Monocyte (primary cell): Measurements from ENCODE around the gene CACTIN.

DNA sequence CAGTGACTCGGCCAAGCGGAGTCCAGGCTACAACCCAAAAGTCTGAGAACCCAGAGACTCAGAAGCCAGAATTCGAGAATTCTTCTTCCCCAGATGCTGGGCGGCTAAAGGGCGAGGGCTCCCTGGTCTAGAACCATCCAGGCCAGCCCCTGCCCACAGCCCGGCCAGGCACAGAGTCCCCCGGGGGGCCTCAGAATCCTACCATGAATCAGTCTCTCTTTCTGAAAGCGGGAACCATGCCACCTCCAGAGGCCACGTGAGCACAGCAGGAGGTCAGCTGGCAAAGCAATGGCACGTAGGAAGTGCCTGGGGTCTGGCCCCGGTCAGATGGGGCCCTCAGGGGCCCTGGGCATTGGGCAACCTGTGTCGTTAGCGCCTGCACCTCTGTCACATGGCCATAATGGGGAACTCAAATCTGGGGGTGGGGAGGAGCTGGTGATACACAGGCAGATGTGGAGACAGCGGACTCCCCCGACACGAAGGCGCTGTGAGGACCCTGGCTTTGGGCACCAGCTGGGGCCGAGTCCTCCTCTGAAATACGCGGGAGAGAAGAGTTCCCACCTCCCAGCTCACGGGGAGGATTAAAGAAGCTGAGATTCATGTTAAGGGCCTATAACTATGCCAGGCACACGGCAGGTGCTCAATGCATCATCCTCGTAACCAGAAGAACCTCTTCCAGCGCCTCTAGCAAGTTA, 8.7 kb downstream of the MFSD12 start:
- PRO-cap, 2 experiments, result peak in 1 of 2 experiments; most common plus-strand start position 479 of the sequence (in 1); most common minus-strand start position 304 of the sequence (in 1)

DNA sequence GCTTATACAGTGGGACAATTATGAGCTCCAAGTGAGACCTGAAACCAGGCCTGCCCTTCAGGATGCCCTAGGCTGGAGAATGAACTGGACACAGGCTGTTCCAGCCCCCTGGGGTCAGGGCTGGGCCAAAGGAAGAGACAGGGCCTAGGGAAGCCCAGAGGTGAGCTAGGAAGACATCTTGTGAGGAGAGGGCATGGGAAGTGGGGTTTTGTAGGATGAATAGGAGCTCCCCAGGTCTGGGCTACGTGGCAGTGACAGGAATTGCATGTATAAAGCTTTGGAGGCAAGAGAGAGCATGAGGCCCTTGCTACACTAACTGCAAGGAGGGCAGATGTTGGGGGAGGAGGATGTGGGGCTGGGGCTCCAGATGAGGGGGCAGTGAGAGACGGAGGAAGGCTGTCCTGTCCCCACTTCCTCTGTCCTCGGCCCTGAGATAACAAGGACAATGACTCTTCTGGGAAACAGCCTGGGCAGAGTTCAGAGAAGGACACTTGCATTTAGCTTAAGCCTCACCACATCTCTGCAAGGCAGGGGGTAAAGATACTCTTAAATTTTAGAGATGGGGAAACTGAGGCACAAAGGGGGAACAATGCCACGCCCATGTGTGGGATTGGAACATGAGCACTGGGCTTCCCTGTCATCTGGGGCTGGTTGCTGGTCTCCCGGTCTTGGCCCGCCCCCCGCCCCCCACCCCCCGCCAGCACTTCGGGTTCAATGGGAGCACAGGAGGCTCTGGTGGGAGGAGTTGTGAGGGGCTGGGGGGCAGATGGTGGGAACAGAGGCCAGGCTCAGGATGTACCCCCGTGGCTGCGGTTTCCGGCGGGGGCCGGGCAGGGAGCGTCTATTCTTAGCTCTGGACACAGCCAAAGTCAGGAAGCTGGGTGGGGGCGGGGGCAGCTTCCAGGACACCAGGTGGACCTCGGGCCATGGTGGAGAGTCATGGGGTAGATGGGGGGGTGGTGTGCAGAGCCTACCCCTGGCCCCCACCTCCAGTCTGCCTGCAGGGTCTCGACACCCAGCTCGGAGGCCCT, 1.7 kb upstream of the TBXA2R start:
- PRO-cap, 2 experiments, result no peak in any of the 2 experiments

GRCh38 chr19:3610491-3611073, 3.9 kb upstream of the TBXA2R start:
- PRO-cap, 2 experiments, result no peak in any of the 2 experiments

DNA sequence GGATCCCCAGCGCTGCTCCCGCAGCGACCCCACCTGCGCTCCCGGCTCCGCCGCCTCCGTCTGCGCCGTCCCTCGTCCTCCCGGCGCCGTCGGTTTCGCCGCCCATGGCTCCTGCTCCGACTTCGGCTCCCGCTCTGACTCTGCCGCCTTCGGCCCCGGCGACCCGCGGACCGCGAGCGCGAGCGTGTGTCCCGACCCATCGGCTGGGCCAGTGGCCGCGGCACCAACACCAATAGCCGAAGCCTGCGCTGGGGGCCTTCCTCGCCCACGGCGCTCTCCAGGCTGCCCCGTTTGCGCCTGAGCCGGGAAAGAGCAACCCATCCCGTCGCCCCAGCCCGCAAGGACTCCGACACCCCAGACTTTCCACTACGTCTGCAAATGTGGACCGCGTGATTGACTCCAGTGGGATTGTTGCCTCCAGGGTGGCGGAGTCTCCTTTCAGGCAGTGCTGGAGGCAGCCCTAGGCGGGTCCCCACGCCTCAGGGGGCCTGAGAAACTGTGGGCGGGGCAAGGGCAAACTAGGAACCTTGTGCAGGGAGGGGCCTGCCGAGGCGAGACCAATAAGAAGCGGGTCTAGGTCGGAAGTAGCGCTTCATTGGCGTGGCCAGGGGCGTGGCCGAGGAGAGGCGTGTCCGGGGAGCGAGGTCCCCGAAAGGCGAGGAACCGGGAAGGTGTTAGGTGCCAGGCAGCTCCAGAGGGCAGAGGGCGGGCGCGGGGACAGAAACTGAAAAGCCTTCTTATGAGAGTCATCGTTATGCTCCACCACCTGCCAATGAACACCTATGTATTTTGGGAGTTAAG, at the start of gene CACTIN:
CACTIN (minus strand) TSS at position 228 of the 801 bp plus-strand sequence.
- PRO-cap, 2 experiments, result peak in 2 of 2 experiments; most common plus-strand start position 674 of the sequence (in 1); most common minus-strand start position 136 of the sequence (in 1)

- PRO-cap, 2 experiments, result no peak in any of the 2 experiments
Observed at GRCh38 chr19:3653072-3653685, 26.6 kb upstream of the CACTIN start.

GRCh38 chr19:3660894-3661358, 34.3 kb upstream of the CACTIN start:
- PRO-cap, 2 experiments, result no peak in any of the 2 experiments

GRCh38 chr19:3697950-3698398, 2.3 kb downstream of the PIP5K1C start:
- PRO-cap, 2 experiments, result no peak in any of the 2 experiments

- PRO-cap, 2 experiments, result no peak in any of the 2 experiments
Observed at GRCh38 chr19:3828176-3828937, 40.5 kb downstream of the ZFR2 start.

GRCh38 chr19:3969357-3970245, 1.3 kb downstream of the DAPK3 start:
- PRO-cap, 2 experiments, result no peak in any of the 2 experiments

DNA sequence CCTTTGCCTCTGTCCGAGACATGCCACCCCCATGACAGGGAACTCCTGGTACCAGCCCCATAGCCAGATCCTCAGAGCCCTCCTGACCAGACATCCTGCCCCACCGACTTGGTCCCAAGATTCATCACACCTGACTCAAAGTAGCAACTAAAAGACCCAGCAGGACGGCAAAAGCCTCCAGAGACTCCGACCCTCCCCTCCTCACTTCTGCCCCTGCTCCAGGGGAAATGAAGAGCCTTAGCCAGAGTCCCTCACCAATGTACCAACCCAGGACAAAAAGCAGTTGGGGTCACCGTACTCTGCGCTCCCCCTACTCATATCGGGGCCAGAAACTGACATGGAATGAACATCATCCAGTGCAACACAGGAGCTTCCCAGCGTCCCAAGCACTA, 1.8 kb downstream of the EEF2 start:
- PRO-cap, 2 experiments, result peak in 1 of 2 experiments; most common minus-strand start position 205 of the sequence (in 1)

GRCh38 chr19:3987308-3987669, 2.0 kb upstream of the EEF2 start:
- PRO-cap, 2 experiments, result no peak in any of the 2 experiments

DNA sequence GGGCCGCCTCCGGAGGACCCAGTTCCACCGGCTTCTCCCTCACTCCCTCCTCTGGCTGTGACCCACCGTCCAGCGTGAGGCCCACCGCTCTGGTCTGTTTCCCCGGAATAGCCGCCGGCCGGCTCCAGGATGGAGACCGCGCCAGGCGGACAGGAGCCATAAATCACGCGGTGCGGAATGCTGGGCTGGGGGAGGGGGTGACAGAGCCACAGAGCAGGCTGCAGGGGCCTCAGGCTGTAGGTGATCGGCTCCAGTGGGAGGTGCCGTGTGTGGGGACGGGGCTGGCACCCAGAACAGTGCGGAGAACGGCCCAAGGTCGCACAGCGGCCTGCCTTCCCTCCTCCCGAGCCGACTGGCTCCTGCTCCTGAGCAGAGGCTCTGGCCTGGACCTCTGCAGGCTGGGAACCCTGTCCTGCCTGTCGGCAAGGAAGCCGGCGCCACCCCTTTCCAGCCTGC, 8.2 kb downstream of the PIAS4 start:
- PRO-cap, 2 experiments, result no peak in any of the 2 experiments

GRCh38 chr19:4028638-4029567, 21.4 kb downstream of the PIAS4 start:
- PRO-cap, 2 experiments, result peak in 2 of 2 experiments; most common plus-strand start chr19:4029476 (in 1); most common minus-strand start chr19:4028808 (in 1)

GRCh38 chr19:4032053-4032800, 24.7 kb downstream of the PIAS4 start:
- PRO-cap, 2 experiments, result peak in 1 of 2 experiments; most common plus-strand start chr19:4032303 (in 1); most common minus-strand start chr19:4032188 (in 1)

DNA sequence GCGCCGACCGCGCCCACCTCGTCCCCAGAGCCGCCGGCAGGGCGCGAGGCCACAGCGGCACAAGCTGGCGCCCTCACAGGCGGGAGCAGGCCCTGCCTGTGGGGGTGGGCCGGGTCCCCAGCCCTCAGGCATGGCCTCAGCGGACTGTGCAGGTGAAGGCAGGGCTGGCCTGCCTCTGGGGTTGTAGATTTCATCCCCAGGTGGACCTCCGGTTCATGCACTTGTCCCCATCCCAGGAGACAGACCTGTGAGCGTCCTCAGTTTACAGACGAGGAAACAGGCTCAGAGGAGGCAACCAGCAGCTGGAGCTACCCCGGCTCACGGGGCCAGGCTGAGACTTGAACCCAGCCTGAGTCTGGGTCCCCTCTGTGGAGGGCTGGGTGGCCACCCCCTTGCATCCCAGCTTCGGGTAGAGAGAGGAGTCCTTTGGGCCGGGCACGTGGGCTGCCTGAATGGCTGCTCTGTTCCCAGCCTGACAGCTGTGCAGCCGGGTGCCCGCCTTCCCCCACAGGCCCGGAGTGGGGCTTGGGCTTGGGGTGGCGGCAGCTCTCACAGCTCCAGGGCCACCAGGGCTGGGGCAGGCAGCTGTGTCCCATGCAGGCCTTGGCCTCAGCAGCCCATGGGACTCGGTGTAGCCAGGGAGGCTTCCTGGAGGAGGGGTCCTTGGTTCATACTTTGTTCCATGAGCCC, 26.8 kb downstream of the PIAS4 start:
- PRO-cap, 2 experiments, result peak in 1 of 2 experiments; most common minus-strand start position 207 of the sequence (in 1)

DNA sequence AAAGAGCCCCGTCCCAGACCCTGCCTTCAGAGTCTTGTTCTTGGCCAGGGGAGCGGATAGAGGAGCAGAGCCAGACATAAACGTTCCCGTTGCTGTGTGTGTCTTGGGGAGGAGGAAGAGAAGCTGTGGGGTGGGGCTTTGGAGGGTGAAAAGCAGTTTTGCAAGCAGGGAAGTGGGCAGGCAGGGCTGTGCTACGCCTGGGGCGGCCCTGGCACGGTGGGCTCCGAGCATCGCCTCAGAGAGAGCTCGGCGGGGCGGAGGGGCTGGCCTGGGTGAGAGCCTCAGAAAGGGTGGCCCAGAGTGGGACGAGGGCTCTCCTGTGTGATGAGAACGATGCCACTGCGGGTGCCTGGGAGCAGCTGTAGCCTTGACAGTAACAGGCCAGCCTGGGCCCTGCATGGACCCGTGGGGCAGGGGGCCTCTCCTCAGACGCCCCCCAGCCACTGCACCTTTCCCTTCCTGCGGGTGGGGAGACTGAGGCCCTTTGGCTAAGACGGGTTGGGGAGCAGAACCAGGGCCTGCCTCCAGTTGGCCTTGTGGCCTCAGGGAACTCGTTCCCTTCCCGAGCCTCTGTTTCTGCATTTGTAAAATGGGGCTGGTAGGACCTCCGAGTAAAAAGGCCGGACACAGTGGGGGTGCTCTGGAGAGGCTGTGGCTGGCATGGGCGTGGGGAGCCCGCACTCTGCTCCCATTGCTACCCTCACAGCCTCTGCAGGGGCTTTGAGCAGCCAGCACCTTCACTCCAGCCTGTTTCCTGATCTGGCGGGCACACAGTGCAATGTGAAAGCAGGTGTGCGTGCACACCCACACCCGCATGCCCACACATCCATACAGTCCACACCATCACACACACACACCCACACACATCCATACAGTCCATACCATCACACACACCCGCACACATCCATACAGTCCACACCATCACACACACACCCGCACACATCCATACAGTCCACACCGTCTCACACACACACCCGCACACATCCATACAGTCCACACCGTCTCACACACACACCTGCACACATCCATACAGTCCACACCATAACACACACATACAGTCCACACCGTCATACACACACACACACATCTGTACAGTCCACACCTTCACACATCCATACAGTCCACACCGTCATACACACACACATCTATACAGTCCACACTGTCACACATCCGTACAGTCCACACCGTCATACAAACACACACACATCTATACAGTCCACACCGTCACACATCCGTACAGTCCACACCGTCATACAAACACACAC, 27.8 kb downstream of the PIAS4 start:
- PRO-cap, 2 experiments, result peak in 2 of 2 experiments; most common plus-strand start position 661 of the sequence (in 1); most common minus-strand start position 456 of the sequence (in 1)

GRCh38 chr19:4044876-4045296, 21.8 kb downstream of the ZBTB7A start:
- PRO-cap, 2 experiments, result peak in 1 of 2 experiments; most common minus-strand start chr19:4045184 (in 1)

DNA sequence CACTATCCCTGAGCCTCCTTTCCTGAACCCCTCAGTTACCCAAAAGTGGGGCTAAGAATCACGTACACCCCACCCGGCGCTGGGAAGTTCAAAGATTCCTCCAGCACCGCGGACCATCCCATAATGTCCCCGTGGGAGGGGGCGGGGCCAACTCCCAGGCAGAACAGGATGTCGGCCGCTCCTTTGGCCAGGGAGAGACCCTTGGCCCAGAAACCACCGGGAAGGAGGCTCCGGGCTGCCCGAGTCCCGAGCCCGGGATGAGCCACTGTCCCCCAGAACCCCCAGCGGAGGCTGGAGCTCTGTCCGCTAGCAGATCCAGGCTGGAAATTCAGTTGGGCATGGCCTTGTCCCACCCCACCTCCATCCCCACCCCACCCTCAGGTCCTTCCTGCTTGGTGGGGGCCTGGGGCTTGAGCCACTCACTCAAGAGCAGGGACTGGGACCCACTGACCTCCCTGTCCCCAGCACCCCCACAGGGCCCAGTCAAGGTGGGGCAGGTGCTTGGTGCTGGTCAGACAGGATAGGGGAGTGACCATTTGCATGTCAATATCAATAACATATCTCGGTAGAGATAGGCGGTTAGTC, 11.8 kb upstream of the ZBTB7A start:
- PRO-cap, 2 experiments, result peak in 1 of 2 experiments; most common plus-strand start position 116 of the sequence (in 1); most common minus-strand start position 96 of the sequence (in 1)

DNA sequence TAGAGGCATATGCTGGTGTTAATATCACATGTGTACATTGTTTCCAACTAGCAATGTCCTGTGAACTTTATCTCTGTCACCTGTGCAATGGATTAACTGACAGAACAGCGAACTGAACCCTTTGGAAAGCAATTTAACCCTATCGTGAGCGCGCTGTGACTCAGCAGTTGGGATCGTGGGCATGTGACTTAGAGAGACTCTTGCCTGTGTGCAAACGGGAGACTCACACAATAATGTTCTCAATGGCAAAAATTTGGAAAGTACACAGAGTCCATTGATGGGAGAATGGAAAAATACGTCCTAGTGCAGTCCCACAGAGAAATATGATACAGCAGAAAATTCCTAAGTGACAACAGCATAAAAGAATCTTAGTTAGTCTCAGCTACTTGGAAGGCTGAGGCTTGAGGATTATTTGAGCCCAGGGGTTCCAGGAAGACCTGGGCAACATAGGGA, 7.1 kb upstream of the MAP2K2 start:
- PRO-cap, 2 experiments, result no peak in any of the 2 experiments

DNA sequence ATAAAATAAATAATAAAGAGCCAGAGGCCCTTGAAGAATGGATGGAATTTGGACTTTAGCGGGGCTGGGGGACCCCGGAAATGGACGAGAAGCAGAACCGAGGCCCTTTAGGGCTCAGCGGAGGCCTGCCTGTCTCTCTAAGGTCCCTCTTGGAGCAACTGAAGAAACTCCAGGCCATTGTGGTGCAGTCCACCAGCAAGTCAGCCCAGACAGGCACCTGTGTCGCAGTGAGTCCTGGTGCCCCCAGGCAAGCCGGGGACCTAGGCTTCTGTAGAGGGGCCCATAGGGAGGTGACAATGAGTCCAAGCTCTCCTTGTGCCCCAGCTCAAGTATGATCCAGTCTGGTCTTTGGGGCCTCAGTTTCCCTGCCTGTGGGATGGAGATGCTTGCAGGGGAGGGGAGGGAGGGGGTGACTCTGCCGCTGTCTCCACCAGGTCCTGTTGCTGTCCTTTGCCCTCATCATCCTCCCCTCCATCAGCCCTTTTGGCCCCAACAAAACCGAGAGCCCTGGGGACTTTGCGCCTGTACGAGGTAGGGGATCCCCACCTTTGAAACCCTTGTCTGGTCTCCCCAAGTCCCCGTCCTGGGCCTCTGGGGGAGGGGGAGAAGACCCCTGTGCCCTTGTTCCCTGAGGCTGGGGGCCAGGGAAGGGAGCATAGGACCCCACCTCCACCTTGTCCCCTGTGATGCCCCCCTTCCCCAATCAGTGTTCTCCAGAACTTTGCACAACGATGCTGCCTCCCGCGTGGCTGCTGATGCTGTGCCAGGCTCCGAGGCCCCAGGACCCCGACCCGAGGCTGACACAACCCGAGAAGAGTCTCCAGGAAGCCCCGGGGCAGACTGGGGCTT, 11.2 kb downstream of the SIRT6 start:
- PRO-cap, 2 experiments, result no peak in any of the 2 experiments